BJ (cell line): ENCODE results near the gene EFNA2.

GRCh38 chr19:924809-925244 is 1.0 kb upstream of the ARID3A start:
- CAGE, long polyA plus RNA: no peak
- RRBS: 3% methylated on average over 7 of the region's 33 CpGs

DNA sequence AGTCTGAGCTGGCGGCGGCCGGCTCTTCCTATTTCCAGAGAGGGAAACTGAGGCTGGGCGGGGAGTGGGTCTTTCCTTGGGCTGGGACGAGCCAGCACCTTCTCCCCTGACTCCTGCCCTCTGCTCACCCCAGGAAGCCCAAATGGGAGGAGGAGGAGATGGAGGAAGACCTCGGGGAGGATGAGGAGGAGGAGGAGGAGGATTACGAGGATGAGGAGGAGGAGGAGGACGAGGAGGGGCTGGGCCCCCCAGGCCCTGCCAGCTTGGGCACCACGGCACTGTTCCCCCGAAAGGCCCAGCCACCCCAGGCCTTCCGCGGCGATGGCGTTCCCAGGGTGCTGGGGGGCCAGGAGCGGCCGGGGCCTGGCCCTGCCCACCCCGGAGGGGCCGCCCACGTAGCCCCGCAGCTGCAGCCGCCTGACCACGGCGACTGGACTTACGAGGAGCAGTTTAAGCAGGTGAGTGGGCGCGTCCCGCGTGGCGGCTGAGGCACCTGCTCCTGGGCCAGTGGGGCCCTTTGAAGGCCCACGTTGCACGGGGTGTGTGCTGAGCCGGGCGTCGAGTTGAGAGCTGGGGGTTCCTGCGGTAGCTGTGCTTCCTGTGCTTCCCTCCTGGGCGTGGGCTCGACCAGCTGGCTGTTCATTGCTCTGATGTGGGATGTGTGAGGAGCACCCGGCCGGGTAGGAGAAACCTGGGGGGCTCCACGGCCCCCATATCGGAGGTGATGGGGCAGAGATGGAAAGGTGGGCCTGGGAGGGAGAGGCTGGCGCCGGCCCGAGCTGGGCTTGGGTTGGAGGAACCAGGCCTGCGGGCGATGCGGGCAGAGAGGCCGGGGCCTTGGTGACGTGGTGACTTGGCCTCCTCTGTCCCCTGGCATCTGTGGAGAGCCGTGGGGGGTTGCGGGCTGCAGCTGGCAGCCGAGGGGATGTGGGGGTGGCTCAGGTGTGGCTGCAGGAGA is 6.7 kb downstream of the ARID3A start:
- CAGE, long polyA plus RNA: no peak
- RRBS: 1% methylated on average over 9 of the region's 52 CpGs

DNA sequence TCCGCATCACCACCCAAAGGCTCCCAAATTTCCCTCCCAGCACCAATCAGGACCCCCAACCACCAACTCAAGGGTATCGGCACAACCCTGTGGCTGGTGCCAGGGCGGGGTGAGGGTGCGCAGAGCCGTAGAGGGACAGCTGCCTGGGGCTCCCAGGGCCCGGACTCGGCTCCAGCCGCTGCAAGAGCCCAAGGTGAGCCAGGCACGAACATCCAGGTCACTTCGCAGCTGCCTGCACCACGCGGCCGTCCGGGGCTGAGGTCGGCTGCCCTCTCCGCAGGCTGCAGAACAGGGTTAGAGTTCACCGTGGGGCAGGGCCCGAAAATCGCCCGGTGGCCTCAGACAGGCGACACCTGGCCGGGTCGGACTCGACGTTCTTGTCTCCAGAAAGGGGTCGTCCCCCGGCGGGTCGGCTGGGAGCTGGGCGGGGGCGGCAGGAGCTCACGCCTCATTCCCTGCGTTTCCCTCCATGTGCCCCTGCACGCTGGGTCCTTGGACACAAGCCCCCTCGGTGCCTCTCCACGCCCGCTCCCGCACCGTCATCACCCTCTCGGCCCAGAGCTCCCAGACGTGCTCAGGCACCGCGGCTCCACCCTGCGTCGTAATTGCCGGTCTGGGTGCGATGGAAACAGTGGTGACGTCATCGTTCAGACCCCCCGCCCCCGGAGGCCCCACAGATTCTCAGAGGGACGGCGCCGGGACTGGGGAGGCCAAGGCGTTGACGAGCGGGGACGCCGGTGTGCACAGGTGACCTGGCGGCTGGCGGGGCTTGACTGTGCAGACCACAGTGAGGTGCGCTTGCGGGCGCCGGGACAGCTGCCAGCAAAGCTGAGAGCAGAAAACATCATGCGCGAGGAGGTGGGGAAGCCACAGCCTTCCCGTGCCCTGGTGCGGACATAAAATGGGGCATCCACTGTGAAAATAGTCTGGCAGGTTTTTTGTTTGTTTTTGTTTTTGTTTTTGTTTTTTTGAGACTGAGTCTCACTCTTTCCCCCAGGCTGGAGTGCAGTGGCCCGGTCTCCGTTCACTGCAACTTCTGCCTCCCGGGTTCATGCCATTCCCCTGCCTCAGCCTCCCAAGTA is 4.0 kb upstream of the GRIN3B start:
- CAGE, long polyA plus RNA: no peak
- RRBS: 13% methylated on average over 36 of the region's 72 CpGs

DNA sequence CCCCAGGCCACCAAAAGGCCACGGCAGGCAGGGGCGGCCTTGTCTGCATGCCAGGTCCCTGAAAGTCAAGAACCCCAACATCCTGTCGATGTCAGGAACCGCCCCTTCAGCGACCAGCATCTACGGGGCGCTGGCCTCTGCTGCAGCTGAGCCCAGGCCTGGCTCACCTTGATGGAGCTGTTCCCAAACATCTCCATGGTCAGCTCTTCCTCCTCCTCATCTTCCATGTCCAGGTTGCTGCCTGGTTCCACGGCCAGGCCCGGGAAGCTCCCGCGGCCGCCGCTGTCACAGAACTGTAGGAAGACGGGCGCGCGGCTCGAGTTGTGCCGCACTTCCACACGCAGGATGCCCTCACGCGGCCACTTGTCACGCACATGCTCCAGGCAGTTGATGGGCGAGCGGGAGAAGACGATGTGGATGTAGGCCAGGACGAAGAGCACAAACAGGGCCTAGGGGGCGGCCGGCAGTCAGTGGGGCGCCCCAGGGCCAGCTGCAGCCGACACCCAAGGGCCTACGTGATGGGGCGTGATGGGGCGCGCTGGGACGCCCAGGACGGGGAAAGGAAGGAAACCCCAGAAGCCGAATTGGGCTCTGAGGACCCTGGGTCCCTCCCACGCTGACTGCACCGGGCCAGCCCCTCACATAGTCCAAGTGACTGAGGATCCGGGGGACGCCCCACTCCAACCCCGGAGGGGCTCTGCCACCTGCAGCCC is 6.7 kb downstream of the TMEM259 start:
- CAGE, long polyA plus RNA: no peak
- RRBS: no CpG with 5 or more reads among the region's 43 CpGs

DNA sequence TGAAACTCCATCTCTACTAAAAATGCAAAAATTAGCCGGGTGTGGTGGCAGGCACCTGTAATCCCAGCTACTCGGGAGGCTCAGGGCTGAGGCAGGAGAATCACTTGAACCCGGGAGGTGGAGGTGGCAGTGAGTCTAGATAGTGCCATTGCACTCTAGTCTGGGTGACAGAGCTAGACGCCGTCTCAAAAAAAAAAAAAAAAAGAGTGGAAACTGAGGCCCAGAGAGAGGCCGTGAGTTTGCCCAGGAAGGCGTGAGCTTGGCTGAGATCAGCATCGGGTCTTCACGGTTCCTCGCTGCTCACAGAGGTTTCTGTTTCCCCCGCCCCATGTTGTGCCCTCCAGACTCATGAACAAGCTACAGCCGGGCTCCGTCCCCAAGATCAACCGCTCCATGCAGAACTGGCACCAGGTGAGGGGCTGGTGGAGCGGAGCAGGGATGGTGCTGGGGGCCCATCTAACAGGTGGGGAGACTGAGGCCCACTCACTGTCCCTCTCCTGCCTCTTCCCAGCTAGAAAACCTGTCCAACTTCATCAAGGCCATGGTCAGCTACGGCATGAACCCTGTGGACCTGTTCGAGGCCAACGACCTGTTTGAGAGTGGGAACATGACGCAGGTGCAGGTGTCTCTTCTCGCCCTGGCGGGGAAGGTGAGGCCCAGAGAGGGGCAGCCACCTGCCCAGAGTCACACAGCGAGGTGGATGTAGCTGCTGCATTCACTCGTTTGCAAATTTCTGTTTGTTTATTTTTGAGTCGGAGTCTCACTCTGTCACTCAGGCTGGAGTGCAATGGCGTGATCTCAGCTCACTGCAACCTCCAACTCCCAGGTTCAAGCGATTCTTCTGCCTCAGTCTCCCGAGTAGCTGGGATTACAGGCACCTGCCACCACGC is 5.9 kb downstream of the CNN2 start:
- CAGE, long polyA plus RNA: no peak
- RRBS: no CpG with 5 or more reads among the region's 28 CpGs

DNA sequence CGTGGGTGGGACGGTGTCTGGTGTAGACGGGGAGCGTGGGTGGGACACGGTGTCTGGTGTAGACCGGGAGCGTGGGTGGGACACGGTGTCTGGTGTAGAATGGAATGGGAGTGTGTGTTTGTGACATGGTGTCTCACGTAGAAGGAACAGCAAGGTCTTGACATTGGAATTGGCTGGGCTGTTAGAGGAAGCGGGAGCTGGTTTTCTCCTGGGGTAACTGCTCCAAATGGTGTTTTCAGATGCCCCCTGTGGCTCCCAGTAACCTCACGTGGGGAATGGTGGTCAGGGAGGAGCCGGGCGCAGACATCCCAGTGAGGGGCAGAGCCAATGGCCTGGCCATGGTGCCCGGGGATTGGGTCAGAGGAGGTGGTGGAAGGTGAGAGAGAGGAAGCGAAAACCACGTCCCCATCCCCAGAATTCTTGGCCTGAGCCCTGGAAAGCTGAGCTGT is 4.7 kb upstream of the ABCA7 start:
- CAGE, long polyA plus RNA: no peak
- RRBS: 85% methylated on average over 3 of the region's 16 CpGs

DNA sequence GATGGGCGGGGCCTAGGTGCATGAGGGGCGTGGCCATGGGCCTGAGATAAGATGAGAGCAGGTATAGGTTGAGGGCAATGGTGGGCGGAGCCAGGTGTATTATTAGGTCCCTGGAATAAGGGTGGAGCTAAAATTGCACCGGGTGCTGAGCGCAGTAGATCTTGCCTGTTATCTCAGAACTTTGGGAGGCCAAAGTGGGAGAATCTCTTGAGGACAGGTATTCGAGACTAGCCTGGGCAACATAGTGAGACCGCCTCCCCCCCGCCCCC is 5.4 kb downstream of the ABCA7 start:
- CAGE, long polyA plus RNA: no peak
- RRBS: no CpG with 5 or more reads among the region's 8 CpGs

DNA sequence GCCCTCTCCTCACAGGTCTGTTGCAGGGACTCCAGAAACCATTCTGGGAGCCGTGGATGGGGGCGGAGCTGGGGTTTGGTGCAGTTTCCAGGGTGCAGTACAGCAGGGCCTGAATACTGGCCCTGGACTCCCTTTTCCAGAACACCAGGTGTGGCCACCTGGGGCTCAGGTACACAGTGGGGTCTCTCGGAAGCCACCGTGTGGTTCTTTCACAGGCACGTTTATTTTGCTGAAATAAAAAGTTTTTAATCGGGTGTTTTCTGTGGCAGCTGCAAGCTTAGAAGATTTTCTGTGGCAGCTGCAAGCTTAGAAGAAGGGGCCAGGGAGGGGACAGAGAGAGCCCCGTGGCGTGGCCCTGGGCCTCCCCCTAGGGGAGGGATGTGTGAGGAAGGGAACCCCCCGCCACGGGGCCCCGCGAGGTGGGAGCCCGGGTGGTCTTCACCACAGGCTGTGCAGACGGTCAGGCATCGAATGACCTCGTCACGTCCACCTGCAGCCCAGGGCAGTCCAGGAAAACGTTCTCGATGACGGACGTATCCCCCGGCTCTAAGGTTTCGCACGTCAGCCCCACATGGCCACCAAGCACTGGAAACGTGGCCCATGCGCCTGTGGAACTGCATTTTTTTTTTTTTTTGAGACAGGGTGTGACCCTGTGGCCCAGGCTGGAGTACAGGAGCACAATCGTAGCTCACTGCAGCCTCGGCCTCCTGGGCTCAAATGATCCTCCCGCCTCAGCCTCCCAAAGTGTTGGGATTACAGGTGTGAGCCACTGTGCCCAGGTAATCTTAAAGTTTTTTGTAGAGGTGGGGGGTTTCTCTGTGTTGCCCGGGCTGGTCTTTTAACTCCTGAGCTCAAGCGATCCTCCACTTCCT is 8.6 kb downstream of the POLR2E start:
- CAGE, long polyA plus RNA: no peak
- RRBS: 71% methylated on average over 7 of the region's 31 CpGs

- CAGE, long polyA plus RNA: no peak
- RRBS: 83% methylated on average over 8 of the region's 17 CpGs
Observed at GRCh38 chr19:1088149-1088547, 7.0 kb downstream of the POLR2E start.

DNA sequence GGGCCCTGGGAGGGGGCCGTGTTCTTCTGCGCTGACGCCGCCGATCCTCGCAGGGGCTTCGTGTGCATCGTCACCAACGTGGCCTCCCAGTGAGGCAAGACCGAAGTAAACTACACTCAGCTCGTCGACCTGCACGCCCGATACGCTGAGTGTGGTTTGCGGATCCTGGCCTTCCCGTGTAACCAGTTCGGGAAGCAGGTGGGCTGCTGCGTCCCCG is 1.4 kb downstream of the GPX4 start:
- CAGE, long polyA plus RNA: no peak
- RRBS: 17% methylated on average over 1 of the region's 20 CpGs

- CAGE, long polyA plus RNA: no peak
- RRBS: 37% methylated on average over 9 of the region's 69 CpGs
Observed at GRCh38 chr19:1132601-1133752, 29.2 kb downstream of the GPX4 start.

DNA sequence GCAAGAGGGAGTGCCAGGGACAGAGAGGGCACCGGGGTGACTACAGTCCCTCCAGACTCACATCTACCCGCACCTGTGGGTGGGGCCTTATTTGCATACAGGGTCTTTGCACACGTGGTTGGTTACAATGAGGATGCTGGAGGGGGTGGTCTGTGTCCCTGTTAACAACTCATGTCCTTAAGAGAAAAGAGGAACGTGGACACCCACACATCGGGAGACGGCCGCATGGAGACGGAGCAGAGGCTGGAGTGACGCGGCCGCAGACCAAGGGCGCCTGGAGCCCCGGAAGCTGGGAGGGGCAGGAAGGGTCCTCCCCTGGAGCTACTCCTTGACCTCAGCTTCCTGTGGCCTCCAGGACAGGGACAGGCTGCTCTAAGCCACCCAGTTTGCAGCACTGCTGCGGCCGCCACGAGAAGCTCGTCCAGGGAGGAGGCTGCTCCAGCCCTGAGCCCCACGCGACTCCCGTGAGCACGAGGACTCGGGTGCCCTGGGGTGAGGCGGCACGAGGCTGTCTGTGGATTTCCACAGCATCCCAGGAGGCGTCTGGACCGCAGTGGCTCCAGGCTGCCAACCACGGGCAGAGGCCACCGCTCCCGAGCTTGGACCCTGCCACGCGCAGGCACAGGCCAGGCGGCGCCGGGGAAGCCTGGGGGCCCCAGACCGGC is 10.9 kb downstream of the SBNO2 start:
- CAGE, long polyA plus RNA: no peak
- RRBS: 78% methylated on average over 1 of the region's 35 CpGs

GRCh38 chr19:1174467-1174767 is 349 bp upstream of the SBNO2 start:
- CAGE, long polyA plus RNA: no peak
- RRBS: no CpG with 5 or more reads among the region's 10 CpGs

- CAGE, long polyA plus RNA: no peak
- RRBS: no CpG with 5 or more reads among the region's 39 CpGs
Observed at GRCh38 chr19:1213688-1214685, 8.4 kb downstream of the STK11 start.

DNA sequence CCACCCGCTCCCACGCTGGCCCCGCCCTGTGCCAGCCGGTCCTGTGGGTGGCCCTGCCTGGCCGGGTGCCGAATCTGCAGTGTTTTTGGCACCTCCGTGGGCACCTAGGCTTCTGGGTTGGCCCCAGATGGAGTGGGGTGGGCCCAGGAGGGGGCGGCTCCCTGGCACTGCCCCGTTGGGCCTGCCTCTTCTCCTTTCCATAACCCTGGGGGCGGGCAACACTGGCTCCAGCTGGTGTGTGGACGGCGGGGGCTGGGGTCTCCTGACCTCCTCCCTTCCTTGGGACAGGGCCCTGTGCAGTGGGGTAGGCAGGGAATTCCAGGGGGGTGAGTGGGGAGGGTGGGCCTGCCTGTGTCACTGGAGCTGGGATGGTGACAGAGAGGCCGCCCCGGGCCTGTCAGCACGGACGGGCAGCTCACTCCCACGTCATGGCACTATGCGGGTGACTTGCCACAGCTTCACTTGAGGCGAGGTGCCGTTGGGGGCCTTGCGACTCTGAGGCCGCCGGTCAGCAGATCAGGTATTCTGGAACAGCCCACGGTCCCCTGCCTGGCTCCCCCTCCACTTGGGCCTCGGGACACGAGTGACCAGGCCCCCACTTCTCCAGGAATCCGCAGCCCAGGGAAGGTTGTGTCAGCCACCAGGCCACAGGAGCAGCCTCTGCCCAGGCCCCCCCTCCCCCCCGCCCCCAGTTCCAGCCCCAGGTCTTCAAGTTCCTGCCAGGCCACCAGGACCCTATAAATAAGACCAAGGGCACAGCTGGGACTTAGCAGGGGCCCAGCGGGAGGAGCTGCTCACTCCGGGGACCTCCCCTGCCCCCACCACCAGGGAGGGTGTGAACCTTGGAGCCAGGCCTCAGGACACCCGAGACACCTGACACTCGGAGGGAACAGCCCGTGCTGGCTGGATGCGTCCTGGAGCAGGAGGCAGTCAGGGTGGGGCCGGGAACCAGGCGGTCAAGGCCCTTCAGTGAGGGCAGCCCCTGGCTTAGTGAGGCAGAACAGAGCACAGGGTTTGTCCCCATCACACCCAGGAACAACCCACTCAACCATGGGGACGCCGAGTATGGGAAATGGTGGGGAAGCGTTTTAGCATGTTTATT is 2.8 kb upstream of the MIDN start:
- CAGE, long polyA plus RNA: no peak
- RRBS: no CpG with 5 or more reads among the region's 39 CpGs

DNA sequence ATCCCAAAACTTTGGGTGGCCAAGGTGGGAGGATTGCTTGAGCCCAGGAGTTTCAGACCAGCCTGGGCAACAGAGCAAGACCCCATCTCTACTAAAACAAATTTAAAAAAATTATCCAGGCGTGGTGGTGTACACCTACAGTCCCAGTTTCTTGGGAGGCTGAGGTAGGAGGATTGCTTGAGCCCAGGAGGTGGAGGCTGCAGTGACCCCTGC is 1.3 kb downstream of the CIRBP start:
- CAGE, long polyA plus RNA: no peak
- RRBS: no CpG with 5 or more reads among the region's 1 CpG

- CAGE, long polyA plus RNA: no peak
- RRBS: 6% methylated on average over 7 of the region's 30 CpGs
Observed at GRCh38 chr19:1276280-1277093, 1.2 kb downstream of the FAM174C start.

GRCh38 chr19:1282660-1282866 is 3.1 kb upstream of the EFNA2 start:
- CAGE, long polyA plus RNA: no peak

GRCh38 chr19:1285213-1286469 is at the start of gene EFNA2:
Gene EFNA2, plus strand, starts transcription at chr19:1285873.
- CAGE, long polyA plus RNA: no peak
- RRBS: 3% methylated on average over 94 of the region's 179 CpGs

DNA sequence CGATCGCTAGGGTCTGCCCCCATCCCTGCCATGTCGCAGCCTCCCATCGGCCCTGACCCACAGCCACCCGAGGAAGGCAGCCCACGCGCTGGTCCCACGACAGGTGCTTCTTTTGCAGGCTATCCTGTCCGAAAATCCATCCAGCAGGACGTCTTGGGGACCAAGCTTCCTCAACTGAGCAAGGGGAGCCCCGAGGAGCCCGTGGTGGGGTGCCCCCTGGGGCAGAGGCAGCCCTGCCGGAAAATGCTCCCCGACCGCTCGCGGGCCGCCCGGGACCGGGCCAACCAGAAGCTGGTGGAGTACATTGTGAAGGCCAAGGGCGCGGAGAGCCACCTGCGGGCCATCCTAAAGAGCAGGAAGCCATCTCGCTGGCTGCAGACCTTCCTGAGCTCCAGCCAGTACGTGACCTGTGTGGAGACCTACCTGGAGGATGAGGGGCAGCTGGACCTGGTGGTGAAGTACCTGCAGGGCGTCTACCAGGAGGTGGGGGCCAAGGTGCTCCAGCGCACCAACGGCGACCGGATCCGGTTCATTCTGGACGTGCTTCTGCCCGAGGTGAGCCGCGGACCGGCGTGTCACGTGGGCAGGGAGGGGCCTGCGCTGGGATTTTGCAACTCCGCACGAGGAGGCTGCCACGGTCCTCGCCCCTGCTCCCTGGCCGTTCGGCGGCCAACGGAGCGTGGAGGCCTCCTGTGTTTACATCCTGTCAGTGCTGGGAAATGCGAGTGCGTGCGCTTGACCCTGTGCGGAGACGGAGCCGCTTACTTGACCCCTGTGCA is 13.0 kb upstream of the NDUFS7 start:
- CAGE, long polyA plus RNA: no peak
- RRBS: 92% methylated on average over 6 of the region's 54 CpGs